Epithelial cell of esophagus (primary cell): ENCODE measurements around the gene ADAMTSL2.

DNA sequence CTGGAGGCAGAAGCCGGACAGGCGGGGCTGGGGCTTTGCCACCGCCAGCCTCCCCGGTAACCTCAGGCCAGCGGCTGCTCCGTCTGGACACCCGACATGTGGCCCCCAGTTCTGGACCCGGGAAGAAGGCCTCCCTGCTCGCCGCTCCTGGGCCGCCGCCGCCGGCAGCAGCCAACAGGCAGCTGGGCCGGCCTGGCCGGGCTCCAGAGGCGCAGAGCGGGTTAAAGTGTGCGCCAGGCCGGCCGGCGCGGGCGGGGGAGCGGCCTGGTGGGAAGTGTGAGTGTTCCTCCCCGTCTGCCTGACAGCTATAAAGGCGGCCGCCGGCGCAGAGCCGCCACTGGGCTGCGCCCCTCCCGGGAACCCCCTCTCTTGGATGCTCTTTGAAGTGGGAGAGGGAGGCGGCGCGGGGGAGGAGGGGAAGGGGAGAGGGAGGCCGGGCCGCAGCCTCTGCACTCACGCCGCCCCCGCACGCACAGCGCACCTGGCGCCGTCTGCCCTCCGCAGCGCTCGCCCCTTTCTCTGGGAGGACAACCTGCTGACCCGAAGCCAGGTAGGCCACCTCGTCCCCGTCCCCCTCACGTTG lies at the start of gene ADAMTSL2:
Gene ADAMTSL2, plus strand, starts transcription at position 337 of the 583 bp plus-strand sequence.
- RRBS: 10% methylated on average over 28 of the region's 52 CpGs

DNA sequence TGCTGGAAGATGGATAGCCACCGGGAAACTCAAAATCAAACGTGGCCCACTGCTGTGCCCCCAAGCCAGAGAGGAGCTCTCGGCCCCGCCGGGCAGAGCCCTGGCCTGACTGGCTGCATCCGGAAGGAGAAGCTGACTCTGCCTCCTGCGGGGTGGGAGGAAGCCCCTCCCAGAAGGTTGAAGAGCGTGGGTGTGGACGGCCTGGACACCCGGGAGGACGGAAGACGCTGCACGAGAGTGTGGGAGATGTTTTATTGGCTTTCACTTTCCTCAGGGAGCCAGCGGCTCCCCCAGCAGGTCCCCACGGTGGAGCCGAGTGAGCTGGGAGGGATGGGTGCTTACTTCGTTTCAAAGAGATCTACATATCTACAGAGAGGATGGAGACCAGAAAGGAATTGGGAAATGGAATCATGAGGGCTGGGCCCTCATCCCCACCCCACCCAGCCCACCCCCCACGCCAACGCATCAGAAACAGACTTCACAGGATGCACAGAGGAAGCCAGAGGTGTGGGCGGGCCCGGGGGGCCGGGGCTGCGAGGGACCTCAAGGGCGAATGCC lies 32.3 kb downstream of the FAM163B start:
- RRBS: 49% methylated on average over 10 of the region's 24 CpGs

GRCh38 chr9:133585906-133586418 lies 23.2 kb downstream of the FAM163B start:
- RRBS: 57% methylated on average over 3 of the region's 21 CpGs

DNA sequence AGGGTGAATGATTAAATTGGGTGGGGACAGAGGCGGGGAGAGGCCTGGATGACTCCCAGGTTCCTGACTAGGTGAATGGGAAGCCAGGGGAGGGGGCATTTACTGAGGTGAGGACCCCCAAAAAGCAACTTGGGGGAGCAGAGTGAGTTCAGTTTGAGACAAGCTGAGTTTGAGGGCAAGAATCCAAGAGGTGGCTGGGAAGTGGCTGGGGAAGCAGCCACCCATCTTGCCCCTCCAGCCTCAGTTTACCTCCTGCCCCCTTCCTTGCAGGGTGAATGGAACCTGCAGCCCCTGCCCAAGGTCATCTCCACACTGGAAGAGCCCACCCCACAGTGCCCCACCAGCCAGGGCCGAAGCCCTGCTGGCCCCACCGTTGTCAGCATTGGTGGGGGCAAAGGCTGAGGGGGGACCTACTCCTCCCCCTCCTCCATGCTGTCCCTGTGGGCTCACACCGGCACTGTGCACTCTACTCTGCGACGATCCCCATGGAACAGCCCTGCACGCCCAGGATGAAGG lies 21.9 kb downstream of the DBH start:
- RRBS: no CpG with 5 or more reads among the region's 7 CpGs

GRCh38 chr9:133711221-133711619 lies 26.9 kb downstream of the SARDH start:
- RRBS: 60% methylated on average over 2 of the region's 8 CpGs

DNA sequence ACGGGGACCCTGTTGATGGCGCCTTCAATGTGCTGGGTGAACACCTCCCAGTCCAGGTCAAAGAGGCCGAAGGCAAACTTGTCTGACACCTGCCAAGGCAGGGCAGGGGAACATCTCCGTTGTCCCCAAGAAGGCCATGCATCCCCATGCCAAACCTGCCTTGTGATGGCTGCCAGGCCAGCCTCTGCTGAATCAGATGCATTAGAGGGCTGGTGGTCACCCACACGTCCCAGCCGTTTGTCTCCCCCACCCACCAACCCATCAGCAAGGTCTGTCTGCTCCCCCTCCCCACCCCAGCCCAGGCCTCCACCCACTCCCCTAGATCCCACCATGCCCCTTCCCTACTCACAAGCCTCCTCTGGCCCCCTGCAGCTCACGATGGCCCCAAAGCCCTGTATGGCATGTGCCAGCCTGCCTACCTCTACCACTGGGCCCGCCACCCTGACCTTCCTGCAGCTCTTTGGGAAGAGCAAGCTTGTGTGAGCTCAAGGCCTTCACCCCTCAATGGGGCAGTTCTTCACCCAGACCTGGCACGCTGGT lies 20.7 kb downstream of the SARDH start:
- RRBS: no CpG with 5 or more reads among the region's 9 CpGs

- RRBS: no CpG with 5 or more reads among the region's 16 CpGs
Measured at GRCh38 chr9:133731738-133732317, 6.3 kb downstream of the SARDH start.

- RRBS: 59% methylated on average over 2 of the region's 11 CpGs
Measured at GRCh38 chr9:133739818-133740361, 1.7 kb upstream of the SARDH start.

GRCh38 chr9:133805453-133806270 lies 67.5 kb upstream of the SARDH start:
- RRBS: no CpG with 5 or more reads among the region's 31 CpGs

DNA sequence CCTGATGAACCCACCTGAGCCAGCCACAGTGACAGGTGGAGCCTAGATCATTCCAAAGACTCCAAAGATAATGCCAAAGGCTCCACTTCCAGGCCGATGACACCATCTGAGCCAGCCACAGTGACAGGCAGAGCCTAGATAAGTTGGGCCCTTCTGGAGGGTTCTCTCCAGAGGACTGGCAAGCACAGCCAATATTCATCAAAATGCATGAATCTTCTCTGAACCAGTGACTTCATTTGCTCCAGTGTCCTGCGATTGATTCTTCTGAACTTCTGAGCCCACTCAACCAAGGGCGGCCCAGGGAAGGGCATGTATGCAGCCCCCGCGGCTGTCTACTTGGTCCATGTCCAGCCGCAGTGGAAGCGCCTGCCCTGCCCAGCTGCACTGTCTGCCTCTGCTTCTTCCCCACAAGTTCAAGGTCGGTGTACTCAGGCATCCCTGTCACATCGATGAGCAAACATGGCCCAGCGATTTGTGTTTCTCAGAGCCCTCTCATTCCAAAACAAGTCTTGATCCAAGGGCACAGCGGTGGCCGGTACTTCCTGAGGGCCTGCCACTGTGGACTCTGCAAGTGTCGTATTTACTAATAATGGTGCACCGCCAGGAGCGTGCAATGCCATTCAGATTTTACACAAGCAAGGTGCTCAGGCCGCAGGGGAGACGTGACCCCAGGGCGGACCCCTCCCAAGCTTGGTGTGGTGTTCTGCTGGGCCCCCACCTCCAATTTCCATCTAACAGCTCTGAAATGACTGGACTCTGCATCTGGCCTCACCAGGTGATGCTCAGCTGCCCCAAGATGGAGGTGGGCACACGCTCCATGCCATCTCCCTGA lies 107.0 kb downstream of the VAV2 start:
- RRBS: no CpG with 5 or more reads among the region's 19 CpGs

DNA sequence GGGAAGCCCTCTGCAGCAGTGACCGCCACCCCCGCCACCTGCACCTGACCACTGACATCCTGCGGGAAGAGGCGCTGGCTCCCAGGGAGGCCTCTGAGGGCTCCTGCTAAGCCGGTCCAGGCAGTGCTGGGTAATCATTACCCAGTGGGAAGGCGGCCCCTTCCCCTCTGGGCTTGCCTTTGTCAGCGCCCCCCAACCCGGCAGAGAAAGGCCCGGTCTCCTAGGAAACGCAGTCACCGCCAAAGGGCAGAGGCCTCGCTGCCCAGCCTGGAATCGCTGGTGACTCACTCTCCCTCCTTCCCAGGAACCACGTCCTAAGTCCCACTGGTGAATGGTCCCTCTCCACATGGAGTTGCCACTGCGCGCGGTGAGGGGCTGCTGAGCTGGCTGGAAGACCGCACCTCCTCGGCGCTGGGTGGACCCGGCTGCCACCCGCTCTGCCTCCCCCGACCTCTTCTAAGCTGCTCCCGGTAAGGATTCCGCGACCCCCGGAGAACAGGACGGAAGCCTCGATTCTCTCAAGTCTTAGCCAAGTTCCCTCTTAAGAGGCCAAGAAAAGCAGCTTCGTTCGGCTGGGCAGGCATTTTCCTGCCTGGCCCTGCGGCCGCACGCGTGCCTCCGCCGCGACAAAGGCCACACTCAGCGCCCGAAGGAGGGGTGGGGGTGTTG lies 1.2 kb downstream of the VAV2 start:
- RRBS: 2% methylated on average over 7 of the region's 40 CpGs

DNA sequence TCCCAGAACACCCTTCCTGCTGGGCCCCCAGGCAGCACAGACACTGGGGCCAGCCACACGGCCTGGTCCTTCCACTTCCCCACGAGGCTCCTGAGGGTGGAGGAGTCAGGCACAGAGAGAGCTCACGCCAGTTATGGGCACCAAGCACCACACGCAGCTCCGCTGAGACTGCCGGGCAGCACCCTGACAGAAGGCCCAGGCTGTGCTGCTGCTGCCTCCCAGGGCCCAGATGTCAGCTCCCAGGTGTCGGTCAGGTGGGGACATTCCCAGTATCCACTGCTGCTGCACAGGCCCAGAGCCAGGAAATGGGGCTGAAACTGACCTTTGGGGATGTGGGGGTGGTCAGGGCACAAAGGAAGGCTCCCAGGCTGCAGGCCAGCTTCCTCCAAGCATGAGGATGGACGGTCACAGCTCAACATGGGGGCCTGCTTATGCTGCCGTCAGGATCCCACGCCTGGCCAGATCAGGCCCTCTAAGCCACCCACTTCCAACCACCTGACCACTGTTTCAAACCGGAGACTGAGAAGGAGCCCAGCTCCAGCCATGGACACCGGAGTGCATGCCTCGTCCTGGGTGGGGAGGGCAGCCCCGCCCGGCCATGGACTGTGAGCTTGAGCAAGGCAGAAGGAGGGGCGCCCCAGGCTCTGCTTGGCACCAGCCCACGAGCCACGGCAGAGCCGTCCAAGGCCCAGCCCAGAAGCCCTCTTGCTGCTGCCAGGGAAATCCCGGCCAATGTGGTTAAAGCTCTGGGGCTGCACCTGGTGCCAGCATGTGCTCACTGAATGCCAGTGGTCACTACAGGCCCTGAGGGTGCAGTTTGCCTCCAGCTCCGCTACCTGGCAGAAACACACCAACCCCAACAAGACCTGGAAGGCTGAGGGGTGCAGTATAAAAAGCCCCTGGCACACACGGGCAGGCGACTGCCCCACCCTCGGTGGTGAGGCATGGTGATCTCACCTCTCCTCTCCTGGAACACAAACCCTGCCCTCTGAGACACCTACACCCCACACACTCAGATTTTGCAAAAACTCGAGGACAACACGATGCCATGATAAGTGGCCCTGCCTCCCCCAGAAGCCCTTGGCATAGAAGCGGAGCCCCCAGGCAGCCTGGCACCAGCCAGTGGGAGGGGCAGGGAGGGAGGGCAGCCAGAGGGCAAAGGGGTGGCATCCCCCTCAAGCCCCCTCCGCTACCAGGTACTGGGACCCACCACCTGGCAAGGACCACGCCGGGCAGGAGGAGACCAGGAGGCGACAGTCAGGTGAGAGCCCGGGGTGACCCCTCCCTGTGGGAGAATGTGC lies 11.9 kb downstream of the BRD3 start:
- RRBS: 4% methylated on average over 4 of the region's 32 CpGs

GRCh38 chr9:134066906-134067119 lies 1.0 kb downstream of the BRD3 start:
- RRBS: under 1% methylated on average over 16 of the region's 19 CpGs

GRCh38 chr9:134129336-134129808 lies 6.5 kb upstream of the WDR5 start:
- RRBS: no CpG with 5 or more reads among the region's 24 CpGs

- RRBS: 49% methylated on average over 5 of the region's 15 CpGs
Measured at GRCh38 chr9:134162969-134163232, 27.0 kb downstream of the WDR5 start.

- RRBS: 1% methylated on average over 38 of the region's 91 CpGs
Measured at GRCh38 chr9:134164450-134165494, 28.9 kb downstream of the WDR5 start.

DNA sequence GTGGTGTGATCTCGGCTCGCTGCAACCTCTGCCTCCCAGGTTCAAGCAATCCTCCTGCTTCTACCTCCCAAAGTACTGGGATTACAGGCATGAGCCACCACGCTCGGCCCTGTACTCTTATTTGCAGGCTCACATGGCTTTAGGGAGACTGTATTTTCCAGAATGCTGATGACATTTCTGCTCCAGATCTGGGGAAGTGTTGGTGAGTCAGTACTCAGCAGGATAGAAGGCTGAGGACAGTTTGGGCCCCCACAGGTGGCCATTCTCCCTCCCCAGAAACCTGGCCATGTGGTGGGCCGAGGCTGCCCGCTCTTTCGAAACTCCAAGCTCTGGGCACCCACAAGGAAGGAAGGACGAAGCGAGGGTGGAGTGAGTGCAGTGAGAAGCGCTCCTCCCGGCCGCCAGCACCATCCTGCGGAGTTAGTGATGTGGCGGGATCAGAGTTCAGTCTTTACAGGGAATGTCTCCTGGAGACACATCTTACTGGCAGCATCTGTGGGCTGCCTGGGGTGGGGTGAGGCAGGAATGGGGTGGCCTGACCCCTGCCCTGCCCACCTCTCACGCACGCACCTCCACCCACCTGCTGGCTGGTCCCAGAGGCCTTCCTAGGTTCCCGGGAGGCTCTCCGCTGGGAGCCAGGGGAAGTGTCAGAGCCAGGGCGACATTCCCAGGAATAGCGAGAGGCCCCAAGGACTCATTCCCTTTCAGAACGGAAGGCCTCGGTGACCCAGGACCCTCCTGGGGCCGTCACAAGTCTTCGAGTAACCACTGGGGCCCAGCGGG lies 33.8 kb downstream of the WDR5 start:
- RRBS: no CpG with 5 or more reads among the region's 25 CpGs

GRCh38 chr9:134176739-134177567 lies 41.1 kb downstream of the WDR5 start:
- RRBS: no CpG with 5 or more reads among the region's 26 CpGs

DNA sequence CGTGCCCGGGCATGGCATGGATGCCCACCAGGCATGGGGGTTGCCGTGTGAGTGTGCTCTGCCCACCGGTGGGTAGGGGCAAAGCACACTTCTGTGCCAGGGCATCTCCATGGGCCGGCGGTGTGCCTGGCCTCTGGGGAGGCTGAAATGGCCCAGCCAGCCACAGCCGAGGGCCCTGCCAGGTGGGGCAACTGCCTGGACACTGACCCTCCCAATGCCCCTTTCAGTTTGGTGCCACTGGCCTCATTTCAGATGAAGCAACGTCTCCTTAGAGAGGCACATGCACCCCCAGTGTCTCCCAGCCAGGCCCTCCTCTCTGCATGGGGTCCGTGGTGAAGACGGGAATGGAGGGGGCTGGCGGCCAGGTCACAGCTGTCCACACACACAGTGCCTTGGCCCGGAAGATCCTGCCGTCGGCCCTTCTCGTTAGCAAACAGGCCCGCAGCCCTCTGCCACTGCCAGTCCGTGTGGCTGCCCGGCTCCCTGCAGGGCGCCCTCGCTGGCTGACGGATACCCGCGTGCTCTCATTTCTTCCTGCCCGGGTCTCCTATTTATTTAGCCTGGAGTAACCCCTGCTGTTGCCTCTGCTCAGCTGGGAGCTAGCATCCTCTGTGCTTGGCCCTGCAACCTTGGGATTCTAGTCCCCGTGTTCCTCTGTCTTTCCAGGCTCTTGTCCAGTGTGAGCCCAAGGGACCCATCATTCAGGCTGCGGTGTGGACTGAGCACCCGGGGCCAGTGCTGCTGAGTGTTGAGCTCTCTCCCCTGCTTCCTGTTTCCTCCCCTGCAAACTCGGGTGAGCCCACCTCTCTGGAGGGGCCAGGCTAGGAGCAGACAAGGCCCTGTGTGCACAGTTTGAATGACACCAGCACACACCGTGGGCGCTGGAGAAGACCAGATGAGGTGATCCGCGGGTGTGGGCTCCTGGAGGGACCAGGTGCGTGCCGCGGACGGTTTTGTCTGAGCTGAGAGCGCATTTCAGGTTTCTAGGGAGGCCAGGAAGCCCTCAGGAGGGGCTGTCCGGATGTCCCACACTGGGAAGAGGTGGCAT lies 42.9 kb downstream of the WDR5 start:
- RRBS: no CpG with 5 or more reads among the region's 38 CpGs

- RRBS: no CpG with 5 or more reads among the region's 14 CpGs
Measured at GRCh38 chr9:134221171-134221698, 85.4 kb downstream of the WDR5 start.